Heart left ventricle (tissue), 7 donors: ENCODE measurements around a stretch of chr5.

- PRO-cap, 6 experiments: peak in 1 of 6 experiments; most common plus-strand start chr5:149388239 (in 1); most common minus-strand start chr5:149388040 (in 1)
- RAMPAGE, long total RNA, 2 experiments: no peak in any of the 2 experiments
- RRBS: no CpG with 5 or more reads among the region's 3 CpGs
These were observed 9.0 kb upstream of the IL17B start for GRCh38 chr5:149387939-149388594.

DNA sequence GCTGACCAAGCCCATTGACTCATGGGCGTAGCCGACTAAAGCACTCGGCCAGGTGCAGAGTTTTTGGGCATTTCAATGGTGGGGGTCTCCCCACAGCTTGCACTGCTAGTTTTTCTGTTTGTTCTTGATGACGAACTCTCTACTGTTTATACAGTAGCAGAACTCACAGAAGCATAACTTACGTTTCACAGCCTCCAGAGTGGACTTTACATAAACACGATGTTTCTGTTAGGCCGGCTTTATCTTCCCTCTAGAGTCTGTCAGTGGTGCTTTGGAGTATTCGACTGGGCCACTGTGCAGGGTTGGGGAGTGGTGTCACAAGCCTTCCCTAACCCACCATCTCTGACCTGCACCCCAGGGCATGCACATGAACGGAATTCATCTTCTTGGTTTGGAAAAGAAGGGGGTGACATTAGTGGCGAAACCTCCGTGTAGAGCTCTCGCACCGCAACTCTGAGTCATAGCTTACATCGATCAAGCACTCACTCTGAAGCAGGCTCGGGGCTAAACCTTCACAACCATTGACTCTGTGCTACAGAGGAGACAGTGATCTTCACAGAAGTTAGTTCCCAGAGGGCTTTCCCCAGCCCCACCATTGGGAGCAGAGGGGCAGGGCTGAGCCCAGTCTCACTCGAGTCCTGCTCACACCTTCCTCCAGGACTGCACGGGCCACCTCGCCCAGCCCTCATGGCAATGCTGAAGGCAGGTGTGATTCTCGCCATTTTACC is 25.5 kb upstream of the IL17B start:
- PRO-cap, 6 experiments: no peak in any of the 6 experiments
- RAMPAGE, long total RNA, 2 experiments: no peak in any of the 2 experiments
- RRBS: no CpG with 5 or more reads among the region's 19 CpGs

DNA sequence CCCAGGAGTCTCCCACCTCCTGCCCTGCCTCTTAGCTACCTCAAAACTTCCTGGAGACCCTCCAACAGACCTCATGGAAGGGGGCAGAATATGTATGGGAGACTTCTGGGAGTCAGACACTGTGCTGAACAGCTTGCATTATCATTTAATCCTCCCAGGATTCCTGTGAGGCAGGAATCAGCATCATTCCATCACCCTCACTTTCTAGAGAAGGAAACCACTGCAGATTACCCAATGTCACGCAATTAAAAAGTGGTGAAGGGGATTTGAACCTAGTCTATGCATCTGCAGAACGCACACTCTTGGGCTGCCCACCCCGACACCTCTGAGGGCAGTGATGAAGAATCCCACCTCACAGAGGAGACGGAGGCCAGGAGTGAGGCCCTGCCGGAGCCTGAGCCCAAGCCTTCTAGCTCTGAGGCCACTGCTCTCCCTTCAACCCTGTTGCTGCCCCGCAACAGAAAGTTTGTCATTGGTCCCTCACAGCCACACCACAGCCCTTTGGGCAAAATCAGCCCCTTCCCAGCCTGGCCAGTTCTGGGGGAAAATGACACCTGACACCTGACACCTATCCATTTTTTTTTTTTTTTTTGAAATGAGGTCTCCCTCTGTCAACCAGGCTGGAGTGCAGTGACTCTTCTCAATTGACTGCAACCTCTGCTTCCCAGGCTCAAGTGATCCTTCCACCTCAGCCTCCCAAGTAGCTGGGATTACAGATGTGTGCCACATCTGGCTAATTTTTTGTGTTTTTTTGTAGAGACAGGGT is 30.4 kb upstream of the IL17B start:
- PRO-cap, 6 experiments: no peak in any of the 6 experiments
- RAMPAGE, long total RNA, 2 experiments: no peak in any of the 2 experiments
- RRBS: no CpG with 5 or more reads among the region's 6 CpGs

DNA sequence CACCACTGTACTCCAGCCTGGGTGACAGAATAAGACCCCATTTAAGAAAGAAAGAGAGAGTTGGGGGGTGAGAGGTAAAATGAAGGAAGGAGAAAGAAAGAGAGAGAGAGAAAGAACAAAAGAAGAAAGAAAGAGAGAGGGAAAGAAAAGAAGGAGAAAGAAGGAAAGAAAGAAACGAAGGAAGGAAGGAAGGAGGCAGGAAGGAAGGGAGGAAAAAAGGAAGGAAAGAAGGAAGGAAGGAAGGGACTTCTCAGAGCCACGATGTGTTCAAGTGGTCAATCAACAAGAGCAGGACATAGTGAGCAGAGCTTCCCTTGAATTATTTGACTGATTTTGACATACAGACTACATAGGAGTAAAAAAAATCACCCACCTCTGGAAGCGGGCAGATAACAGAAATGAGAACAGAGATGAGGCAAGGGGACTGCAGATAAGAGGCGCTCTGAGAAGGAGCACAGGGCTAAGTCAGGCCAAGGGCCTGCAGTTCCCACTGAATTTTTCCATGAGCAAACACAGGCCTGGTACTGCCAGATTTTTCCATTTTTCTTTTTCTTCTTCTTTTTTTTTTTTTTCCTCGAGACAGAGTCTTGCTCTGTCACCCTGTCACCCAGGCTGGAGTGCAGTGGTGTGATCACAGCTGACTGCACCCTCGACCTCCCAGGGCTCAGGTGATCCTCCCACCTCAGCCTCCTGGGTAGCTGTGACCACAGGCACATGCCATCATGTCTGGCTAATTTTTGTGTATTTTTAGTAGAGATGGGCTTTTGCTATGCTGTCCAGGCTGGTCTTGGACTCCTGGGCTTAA is 77.7 kb upstream of the IL17B start:
- PRO-cap, 6 experiments: no peak in any of the 6 experiments
- RAMPAGE, long total RNA, 2 experiments: no peak in any of the 2 experiments
- RRBS: no CpG with 5 or more reads among the region's 6 CpGs

DNA sequence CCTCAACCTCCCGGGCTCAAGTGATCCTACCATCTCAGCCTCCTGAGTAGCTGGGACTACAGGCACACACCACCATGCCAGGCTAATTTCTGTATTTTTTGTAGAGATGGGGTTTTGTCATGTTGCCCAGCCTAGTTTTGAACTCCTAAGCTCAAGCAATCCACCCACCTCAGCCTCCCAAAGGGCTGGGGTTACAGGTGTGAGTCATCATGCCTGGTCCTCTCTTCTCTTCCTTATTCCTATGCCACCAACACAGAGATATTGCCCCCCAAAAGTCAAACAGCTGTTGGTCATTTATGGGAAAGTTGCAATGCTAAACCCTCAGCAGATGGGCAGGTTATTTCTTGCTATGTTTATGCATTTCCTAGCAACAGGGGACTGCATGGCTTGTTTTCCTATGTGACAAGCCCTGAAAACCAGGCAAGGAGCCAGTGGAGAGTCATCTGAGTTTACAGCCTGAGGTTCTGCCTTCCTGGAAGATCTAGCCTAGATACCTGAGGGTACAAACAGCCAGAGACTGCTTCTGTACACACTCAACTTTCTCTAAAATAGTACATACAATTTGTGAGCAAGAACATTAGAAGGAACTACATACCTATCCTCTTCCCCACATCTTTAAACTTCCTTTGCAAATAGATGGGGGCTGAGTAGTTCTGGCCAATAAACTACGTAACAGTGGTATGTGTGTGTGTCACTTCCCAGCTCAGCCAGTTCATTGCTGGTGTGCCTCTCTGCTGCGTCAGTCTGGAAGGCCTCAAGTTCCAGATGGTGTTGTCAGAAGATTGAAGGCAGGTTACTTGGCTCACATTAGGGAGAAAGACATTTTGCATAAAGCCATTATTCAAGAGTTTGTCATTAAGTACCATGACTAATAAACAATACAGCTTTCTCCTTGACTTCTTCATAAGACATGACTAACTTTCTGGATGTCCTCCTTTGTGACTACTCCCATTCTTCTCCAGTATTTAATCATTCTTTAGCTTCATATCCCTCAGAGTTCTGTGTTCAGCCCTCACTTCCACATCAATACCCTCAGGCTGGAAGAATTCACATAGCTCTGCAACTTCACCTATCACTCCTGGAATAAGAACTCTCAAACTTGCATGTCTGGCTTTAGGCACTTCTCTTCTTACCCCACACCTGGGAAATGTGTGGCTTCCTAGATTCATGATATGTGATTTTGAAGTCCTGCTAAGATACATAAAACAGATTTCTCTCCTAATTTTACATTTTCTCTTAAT is 65.3 kb downstream of the CSNK1A1 start:
- PRO-cap, 6 experiments: peak in 4 of 6 experiments; most common plus-strand start position 994 of the sequence (in 2); most common minus-strand start position 717 of the sequence (in 2)
- RAMPAGE, long total RNA, 2 experiments: no peak in any of the 2 experiments
- RRBS: no CpG with 5 or more reads among the region's 3 CpGs

GRCh38 chr5:149490334-149491297 is 60.6 kb downstream of the CSNK1A1 start:
- PRO-cap, 6 experiments: peak in 2 of 6 experiments; most common minus-strand start chr5:149490509 (in 1)
- RAMPAGE, long total RNA, 2 experiments: no peak in any of the 2 experiments
- RRBS: no CpG with 5 or more reads among the region's 7 CpGs

DNA sequence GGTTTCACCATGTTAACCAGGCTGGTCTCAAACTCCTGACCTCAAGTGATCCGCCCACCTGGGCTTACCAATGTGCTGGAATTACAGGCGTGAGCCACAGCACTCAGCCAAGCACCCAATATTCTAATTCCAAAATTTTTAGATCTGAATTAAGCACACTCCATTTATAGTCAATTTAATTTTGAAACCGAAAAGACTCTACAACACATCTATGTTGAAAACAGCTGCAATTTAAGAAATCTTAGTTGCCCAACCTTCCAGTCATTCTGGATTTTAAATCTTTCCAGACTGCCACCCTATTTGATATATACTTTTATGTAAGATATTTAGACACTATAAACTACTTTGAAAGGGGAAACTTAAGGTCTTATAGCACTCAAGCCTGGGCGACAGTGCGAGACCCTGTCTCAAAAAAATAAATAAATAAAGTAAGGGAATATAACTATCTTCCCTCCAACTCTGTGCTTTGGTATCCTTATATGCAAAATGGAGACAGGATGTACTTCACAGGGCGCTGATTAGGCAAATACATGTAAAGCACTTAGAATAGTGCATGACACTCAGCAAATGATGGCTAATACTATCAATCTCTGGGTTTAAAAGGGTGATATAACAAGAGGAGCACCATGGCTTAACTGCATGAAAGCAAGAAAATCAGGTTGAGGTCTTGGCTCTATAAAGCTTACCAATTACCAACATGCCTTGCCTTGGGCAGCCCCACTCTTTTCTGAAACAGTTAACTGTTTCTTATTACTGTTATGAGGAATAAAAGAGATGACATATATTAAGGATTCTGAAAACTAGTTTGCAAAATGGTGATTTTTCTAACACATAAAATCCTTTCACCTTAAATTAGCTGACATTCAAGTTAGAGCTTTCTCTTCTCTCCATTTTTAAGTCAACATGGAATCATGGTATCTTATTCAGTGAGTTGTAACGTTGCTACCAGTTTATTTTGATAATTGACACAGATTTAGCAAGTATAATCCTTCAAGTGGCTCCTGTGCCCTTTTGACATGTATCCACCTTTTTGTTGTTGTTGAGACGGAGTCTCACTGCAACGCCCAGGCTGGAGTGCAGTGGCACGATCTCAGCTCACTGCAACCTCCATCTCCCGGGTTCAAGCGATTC is 58.8 kb downstream of the CSNK1A1 start:
- PRO-cap, 6 experiments: no peak in any of the 6 experiments
- RAMPAGE, long total RNA, 2 experiments: no peak in any of the 2 experiments
- RRBS: no CpG with 5 or more reads among the region's 12 CpGs

GRCh38 chr5:149494694-149495564 is 56.3 kb downstream of the CSNK1A1 start:
- PRO-cap, 6 experiments: no peak in any of the 6 experiments
- RAMPAGE, long total RNA, 2 experiments: no peak in any of the 2 experiments
- RRBS: no CpG with 5 or more reads among the region's 8 CpGs

DNA sequence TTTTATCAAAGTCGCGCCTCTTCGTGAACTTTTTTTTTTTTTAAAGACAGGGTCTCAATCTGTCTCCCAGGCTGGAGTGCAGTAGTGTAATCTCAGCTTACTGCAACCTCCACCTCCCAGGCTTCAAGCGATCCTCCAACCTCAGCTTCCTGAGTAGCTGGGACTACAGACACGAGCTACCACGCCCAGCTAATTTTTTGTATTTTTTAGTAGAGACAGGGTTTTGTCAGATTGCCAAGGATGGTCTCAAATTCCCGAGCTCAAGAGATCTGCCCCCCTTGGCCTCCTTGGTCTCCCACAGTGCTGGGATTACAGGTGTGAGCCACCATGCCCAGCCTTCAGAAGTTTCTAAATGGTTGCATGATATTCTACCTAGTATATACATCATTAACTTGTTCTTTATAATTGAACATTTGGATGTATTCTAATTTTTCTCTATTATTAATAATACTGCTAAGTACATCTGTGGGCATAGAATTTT is 43.8 kb downstream of the CSNK1A1 start:
- PRO-cap, 6 experiments: no peak in any of the 6 experiments
- RAMPAGE, long total RNA, 2 experiments: no peak in any of the 2 experiments
- RRBS: no CpG with 5 or more reads among the region's 7 CpGs

- PRO-cap, 6 experiments: no peak in any of the 6 experiments
- RAMPAGE, long total RNA, 2 experiments: no peak in any of the 2 experiments
- RRBS: 91% methylated on average over 6 of the region's 10 CpGs
These were observed 47.6 kb downstream of the ARHGEF37 start for GRCh38 chr5:149628625-149629541.

DNA sequence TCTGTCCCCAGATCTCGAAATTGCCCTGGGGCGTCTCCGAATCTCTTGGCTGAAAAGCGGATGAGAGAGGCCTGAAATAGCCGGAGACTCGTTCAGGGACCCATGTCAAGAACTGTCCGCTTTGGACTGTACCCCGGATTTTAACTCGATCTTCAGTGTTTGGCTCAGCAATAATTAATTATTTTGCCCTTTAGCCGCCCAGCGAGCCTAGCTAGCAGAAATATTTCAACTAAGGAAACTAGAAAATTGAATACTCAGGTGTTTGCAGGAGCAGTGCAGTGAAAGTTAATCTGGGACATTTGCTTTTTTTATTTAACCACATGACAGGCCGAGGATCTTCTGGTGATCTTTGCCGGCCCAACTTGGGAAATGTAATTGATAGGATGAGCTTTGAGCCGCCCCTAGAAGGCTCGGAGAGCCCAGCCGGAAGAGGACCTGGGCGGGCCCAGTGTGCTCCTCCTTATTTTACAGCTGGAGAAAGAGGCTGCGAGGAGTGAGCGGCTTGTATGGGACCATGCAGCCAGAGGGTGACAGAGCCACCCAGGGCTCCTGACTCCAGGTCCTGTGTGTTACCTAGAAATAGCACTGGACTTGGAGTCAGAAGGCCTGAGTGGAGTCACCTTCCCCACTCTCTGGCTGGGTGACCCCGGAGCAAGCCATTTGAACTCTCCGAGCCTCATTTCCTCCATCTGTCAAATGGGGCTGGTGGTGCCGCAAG is 2.3 kb downstream of the PPARGC1B start:
- PRO-cap, 6 experiments: peak in 5 of 6 experiments; most common plus-strand start position 492 of the sequence (in 2); most common minus-strand start position 364 of the sequence (in 2)
- RAMPAGE, long total RNA, 2 experiments: no peak in any of the 2 experiments
- RRBS: 4% methylated on average over 4 of the region's 22 CpGs

DNA sequence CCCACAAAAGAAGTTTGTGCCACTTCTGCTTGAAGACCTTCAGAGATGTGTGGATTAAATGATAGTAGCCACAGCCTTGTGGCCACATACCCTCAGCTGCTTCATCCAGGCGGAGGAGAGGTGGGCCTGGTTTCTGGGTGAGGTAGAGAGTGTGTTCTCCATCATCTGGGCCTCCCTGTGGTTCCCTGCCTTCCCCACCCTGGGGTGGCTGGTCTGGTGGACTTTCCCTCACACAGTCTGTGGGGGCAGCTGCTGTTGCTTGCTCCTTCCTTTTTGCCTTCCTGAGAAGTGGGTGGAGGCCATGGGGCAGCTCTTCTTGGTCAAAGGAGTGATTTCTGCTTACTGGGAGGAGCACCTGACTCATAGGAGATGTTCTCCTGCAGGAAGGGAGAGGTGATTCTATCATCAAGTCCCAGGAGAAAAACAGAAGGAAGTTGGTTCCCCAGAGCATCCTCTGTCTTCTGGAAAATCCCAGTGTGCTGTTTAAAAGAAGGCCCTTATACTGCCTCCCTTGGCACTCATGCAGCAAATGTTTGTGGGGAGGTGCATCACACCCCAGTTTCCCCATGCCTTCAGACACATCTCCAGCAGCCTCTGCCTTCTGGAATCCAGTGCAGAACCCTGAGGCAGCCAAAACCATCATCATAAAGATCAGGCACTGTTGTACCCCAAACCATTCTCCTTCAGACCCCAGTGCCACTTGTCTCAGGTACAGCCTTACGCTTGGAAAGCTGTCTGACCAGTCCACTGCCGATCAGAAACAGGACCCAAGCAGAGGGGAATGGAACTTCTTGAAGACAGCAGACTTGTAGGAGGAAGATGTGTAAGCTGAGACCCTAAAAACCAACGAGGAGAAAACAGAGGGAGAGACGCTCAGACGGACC is 63.1 kb downstream of the PPARGC1B start:
- PRO-cap, 6 experiments: no peak in any of the 6 experiments
- RAMPAGE, long total RNA, 2 experiments: no peak in any of the 2 experiments
- RRBS: no CpG with 5 or more reads among the region's 6 CpGs

GRCh38 chr5:149802723-149803384 is 72.7 kb downstream of the PPARGC1B start:
- PRO-cap, 6 experiments: peak in 1 of 6 experiments; most common minus-strand start chr5:149802914 (in 1)
- RAMPAGE, long total RNA, 2 experiments: no peak in any of the 2 experiments
- RRBS: no CpG with 5 or more reads among the region's 3 CpGs

- PRO-cap, 6 experiments: peak in 2 of 6 experiments; most common plus-strand start chr5:149808524 (in 2); most common minus-strand start chr5:149808366 (in 1)
- RAMPAGE, long total RNA, 2 experiments: no peak in any of the 2 experiments
- RRBS: no CpG with 5 or more reads among the region's 8 CpGs
These were observed 78.1 kb downstream of the PPARGC1B start for GRCh38 chr5:149808049-149808750.

DNA sequence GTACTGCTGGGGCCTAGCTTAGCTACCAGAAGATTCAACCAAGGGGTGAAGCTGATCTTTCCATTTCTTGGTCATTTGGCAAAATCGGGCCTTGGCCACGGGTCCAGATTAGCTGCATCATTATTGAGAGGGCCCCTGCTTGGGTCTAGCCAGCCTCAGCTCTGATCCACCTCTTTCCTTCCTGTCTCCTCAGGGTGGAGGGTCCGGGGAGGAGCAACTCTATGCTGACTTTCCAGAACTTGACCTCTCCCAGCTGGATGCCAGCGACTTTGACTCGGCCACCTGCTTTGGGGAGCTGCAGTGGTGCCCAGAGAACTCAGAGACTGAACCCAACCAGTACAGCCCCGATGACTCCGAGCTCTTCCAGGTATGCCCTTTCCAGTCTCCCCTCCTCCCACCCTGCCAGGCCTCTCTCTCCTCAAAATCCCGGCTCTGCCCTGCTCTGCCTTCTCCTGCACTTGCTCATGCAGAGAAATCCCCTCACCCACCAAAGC is 90.2 kb downstream of the PPARGC1B start:
- PRO-cap, 6 experiments: peak in 6 of 6 experiments; most common plus-strand start position 256 of the sequence (in 3); most common minus-strand start position 163 of the sequence (in 6)
- RAMPAGE, long total RNA, 2 experiments: no peak in any of the 2 experiments
- RRBS: no CpG with 5 or more reads among the region's 8 CpGs

GRCh38 chr5:149938895-149939486 is 5.6 kb downstream of the PDE6A start:
- PRO-cap, 6 experiments: no peak in any of the 6 experiments
- RAMPAGE, long total RNA, 2 experiments: no peak in any of the 2 experiments
- RRBS: no CpG with 5 or more reads among the region's 5 CpGs

DNA sequence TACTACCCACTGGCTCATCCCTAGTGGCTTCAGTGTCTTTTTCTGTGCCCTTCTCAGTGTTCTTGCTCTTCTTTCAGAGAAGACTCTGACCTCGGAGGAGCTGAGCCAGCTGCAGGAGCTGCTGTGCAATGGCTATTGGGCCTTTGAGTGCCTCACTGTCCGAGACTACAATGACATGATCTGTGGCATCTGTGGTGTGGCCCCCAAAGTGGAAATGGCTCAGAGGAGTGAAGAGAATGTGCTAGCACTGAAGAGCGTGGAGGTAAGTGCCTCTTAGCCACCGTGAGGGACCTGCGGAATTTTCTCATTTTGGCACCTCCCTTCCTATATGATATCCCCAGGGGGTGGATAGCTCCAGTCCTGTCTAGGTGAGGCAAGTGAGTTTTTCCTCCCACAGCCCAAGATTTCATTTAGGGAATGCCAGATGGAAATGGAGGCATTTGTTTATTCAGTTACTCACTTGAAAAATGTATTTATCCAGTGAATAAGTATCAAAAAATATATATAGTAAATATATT is 41.2 kb downstream of the HMGXB3 start:
- PRO-cap, 6 experiments: no peak in any of the 6 experiments
- RAMPAGE, long total RNA, 2 experiments: no peak in any of the 2 experiments
- RRBS: no CpG with 5 or more reads among the region's 5 CpGs

GRCh38 chr5:150052360-150052786 is 34.0 kb downstream of the CSF1R start:
- PRO-cap, 6 experiments: no peak in any of the 6 experiments
- RAMPAGE, long total RNA, 2 experiments: no peak in any of the 2 experiments
- RRBS: no CpG with 5 or more reads among the region's 6 CpGs

DNA sequence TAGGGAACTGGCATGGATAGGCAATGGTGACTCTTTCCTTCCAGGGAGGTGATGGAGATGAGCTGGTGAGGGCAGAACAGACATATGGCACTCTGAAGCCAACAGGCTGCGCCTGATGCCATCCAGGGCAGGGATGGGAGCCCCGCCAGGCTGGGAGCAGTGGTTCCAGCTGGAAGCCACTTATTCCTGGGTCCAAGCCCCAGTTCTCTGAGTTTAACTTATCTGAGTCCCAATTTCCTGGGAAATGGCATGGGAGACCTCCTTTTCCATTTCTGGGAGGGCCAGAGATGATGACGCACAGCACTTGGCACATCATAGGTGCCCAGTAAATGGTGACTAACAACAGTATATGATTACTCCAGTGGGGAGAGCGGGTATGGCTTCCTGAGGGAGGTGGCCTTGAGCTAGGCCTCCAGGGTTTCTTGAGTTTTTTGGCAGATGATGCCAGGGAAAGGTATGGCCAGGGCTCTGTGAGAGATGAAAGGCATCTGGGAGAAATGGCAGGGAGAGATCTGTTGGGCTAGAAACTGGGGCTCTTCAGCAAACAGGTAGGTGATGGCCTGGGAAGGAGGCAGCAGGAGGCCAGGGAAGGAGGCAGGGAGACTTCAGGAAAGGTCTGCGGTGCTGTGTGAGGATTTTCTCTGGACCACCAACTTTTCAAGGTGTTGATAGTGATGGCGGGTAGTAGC is 7.1 kb downstream of the PDGFRB start:
- PRO-cap, 6 experiments: peak in 2 of 6 experiments; most common plus-strand start position 437 of the sequence (in 2); most common minus-strand start position 188 of the sequence (in 1)
- RAMPAGE, long total RNA, 2 experiments: no peak in any of the 2 experiments
- RRBS: no CpG with 5 or more reads among the region's 6 CpGs

DNA sequence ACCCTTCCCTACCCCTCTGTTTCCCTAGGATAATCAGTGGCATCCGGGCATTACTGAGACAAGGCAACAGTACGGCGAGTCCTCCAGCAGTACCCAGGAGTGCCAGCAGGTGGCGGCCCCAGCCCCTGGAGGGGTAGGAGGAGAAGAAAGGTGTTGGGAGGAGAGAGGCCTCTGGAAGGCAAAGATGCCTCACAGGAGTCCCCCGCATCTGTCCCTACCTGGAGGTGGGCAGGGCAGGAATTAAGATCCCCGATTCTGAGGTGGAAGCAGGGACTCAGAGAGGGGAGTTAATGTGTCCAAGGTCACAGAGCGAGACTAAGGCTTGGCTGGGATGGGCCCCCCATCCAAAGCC is 4.9 kb upstream of the CDX1 start:
- PRO-cap, 6 experiments: no peak in any of the 6 experiments
- RAMPAGE, long total RNA, 2 experiments: no peak in any of the 2 experiments
- RRBS: no CpG with 5 or more reads among the region's 7 CpGs